Brain (tissue), 1 donor: ENCODE measurements around the genes WDFY4 and SGMS1.

- RRBS = no CpG with 5 or more reads among the region's 30 CpGs
These were observed 12.6 kb upstream of the WDFY4 start for GRCh38 chr10:48671862-48672756.

GRCh38 chr10:48684498-48685949 is at the start of gene WDFY4:
TSS of gene WDFY4 (plus strand) at chr10:48684873.
- RRBS = 65% methylated on average over 5 of the region's 33 CpGs

DNA sequence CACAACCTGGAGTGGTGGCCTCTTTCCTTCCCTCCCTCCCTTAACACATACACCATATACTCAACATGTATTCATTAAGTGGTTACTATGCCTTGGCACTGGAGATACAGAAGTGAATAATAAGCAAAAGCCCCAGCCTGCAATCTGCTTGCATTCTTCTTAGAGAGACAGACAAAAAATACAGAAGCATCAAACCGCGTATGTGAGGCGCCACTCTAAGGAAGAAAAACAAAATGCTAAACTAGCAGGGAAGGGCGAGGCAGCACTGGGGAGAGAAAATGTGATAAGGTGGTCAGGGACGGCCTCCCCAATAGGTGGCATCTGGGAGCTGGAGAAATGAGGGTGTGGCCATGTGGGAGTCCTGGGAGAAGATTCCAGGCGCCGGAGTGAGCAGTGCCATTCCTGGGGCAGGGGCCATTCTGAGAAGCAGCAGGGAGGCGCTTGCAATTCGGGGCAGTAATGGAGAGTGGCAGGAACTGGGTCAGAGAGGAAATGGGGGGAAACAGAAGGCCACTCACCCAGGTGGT is 61.6 kb upstream of the LRRC18 start:
- RRBS = no CpG with 5 or more reads among the region's 9 CpGs

DNA sequence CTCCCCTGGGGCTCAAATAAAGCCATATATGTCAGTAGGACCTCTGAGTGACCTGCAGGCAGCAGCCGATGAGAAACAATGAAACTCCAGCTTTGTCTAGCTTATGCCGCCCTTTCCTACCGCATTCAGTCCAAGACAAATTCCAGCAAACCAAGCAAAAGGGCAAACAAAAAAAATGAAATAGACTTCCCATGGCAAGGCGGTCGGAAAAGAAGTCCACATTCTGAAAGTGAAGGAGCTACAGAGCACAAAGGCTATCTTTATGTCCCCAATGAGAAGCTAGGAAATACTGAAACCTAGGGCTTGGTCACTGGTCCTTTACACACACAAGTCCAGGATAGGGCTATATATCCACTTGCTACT is 20.4 kb downstream of the VSTM4 start:
- RRBS = no CpG with 5 or more reads among the region's 5 CpGs

DNA sequence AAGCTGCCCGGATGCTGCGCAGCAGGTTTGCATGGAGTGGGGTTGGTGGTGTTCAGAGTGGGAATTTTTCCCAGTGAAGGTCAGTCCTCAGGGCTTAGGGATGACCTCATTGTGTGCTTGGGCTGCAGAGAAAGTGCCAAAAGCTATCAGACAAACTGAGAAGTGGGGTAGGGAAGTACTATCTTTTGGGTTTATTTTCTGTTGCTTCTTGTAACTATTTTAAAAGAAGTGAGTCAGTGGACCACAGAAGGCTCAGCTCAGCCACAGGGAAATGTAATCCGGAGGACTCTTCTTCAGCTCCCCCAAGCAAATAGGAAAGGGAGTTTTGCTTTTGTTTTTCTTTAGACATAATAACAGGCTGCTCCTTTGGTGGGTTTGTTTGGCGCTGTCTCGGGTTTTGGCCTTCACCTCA is 5.2 kb upstream of the FAM170B start:
- RRBS = no CpG with 5 or more reads among the region's 5 CpGs

DNA sequence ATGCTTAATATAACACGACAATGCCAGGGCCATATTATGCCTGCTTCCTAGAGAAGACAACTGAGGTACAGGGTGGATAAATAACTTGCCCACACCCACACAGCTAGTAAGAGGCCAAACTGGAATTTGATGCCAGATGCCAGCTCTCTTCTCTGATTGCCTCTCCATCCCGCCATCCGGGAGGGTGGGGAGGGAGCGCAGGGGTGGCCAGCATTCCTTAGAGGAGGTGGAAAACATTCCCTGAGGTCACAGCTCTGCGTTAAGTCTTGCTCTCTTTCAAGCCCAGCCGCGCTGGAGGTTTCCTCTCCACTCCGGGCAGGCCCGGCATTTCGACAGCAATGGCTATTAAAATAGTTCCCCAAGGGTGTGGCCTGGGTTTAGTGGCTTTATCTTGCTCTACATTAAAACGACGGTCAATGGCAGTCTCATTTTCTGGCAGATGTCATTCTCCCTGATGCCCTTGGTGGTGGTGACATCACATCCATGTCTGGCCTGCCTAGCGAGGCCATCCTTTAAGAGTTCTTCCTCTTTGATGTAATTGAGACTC is 16.1 kb upstream of the C10orf71 start:
- RRBS = no CpG with 5 or more reads among the region's 13 CpGs

GRCh38 chr10:49359879-49360495 is 35.9 kb downstream of the DRGX start:
- RRBS = no CpG with 5 or more reads among the region's 9 CpGs

DNA sequence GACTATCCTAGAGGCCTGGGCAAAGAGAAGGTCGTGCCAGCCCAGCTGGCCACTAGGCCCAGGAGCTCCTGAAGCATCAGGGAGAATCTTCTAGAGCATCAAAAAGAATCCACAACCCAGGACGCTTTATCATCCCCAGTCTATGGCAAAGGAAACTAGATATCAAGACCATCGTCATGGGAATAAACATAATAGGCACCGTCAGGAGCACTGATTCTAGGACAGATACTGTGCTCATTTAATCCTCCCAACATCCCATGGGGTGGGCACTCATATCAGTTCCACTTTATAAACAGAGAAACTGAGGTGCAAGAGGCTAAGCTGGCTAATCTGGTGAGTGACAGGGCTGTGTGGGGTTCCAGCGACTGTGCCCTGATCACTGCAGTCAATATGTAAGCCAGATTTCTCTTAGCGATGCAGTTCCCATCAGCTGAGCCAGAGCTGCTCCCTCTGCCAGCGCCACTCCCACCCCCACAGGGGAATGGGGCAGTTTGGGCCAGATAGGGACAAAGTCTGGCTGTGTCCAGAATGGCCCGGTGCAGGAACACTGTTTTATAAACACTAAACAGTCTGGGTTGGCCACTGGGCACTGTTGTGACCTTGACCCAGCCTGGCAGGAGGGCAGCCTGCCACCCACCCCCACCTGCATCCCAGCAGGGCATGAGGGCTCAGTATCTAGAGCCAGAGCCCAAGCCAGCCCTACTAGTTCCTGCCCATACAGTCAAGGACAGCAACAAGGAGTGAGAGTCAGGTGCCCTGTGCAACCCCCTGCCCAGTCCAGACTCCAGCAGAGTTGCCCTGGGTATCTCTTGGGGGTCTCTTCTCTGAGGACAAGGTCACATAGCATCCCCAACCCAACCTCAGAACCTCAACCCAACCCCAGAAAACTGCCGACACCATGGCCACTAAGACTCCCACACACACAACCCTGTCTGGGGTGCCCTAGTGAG is 1.4 kb downstream of the OGDHL start:
- RRBS = no CpG with 5 or more reads among the region's 9 CpGs

DNA sequence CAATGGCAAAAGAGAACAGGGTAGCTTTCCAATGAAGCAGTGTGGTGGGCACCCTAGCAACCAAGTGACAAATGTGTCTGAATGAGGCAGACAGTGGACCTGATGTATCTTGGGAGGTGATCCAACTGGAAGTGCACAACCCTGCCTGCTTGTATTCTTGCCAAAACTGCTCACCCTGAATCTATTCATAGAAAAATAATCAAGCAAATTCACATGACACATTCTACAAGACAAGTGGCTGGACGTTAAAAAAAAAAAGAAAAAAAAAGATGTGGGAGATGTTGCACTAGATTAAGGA is 12.2 kb upstream of the WASHC2A start:
- RRBS = no CpG with 5 or more reads among the region's 1 CpG

DNA sequence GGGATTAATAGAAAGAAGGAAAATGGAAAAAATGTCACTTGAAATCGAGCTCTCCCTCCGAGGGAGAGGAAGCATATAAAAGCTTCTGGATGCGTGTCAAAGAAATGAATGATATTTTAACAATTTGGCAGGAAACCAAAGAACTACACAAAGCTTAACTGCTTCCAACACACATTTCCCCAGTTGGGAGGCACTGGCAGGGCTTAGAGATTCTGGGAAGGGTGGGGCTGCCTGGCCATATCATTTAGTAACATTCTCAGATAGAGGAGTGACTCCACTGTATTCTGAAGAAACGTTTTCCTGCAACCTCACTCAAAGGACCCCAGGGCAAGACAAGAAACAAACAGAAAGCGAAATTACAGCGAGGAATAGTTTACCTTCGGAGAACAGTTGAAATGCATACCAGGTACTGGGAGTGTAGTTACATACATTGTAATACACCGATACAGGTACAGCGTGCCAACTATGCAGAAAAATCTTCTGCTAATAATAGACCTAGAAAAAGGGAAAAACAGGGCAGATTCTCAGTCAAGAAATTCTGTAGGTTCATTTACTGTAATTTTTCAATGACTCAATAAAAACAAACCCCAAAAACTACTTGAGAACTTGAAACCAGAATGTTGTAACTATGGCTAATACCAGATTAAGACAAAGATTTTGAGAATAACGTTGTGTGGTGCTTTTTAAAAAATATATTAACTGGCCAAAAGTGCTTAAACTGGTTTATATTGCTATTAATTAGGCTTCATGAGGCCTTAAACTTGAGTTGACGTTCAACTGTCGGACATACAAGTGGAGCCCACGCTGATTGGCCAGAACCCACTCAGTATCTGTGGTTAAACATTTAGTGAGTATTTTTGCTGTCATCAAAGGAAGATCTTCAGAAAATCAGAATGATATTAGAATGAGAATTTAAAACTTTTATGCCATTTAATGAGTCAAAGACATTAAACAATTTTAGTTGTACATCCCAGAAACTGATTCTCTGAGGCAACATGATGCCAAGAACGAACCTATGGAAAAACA is 75.8 kb upstream of the ASAH2 start:
- RRBS = no CpG with 5 or more reads among the region's 14 CpGs

DNA sequence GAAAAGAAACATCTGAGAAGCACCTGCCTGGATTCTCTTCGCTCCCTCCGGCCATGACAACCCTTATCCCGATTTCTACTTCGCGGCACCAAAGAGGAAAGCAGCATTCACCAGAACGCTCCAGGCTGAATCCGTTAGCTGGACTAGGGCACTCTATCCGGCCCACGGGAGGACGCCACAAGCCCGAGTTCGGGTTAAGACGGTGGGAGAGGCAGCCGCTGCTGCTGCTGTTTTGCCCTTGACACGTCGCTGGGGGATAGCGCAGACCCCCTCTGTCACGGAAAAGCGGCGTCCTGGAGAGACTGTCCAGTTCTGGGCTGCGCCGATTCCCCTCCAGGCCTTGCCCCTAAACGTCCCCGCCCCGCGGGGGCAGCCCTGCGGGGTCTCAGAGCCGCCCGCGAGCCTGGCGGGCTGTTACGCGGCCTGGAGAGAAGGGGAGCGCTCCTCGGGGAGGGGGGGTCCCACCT is 1.0 kb downstream of the SGMS1 start:
- RRBS = 2% methylated on average over 5 of the region's 35 CpGs

- RRBS = 2% methylated on average over 28 of the region's 72 CpGs
These were observed at the start of gene SGMS1 for GRCh38 chr10:50623675-50624390. TSS of gene SGMS1 (minus strand) at chr10:50623956.

DNA sequence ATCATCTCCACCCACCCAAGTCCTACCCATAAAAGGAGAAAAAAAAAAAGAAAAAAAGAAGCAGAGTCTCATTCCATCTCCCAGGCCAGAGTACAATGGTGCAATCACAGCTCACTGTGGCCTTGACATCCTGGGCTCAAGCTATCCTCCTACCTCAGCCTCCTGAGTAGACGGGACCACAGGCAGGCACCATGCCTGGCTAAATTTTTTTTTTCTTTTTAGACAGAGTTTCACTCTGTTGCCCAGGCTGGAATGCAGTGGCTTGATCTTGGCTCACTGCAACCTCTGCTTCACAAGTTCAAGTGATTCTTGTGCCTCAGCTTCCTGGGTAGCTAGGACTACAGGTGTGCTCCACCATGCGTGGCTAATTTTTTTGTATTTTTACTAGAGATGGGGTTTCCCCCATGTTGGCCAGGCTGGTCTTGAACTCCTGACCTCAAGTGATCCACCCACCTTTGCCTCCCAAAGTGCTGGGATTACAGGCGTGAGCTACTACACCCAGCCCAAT is 24.4 kb upstream of the SGMS1 start:
- RRBS = no CpG with 5 or more reads among the region's 3 CpGs

DNA sequence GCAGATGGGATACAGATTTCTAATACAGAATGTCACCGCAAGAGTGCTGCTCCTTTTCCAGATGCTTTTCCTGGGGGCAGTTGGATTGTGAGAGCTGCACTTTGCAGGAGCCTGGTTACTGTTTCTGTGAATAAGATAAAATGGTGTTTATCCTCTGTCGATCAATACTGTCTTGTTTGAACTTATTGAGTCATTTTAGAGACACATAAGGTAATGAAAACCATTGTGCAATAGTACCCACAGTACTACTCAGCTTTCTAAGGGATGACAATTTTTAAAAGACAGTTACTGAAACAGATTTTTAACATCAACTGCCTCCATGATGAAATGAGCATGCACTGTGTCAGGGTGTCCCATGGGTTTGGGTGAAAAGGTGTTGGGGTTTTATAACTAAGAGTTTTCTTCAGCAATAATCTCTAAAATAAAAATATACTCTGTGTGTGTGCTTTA is 2.8 kb downstream of the A1CF start:
- RRBS = no CpG with 5 or more reads among the region's 2 CpGs

DNA sequence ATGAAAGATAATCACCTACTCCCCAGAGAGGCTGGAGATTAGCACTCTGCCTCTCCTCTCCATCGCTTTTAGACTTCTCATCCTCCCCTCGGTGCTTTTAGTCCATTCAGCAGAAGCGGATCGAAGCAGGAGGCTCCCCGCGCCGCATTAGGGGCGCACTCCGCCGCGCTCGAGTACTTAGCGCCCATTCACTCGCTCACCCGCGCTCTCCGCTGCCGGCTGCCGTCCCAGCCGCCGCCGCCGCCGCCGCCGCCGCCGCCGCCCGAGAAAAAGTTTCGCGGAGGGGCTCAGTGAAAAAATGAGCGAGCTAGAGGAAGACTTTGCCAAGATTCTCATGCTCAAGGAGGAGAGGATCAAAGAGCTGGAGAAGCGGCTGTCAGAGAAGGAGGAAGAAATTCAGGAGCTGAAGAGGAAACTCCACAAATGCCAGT is 83.2 kb upstream of the PRKG1 start:
- RRBS = no CpG with 5 or more reads among the region's 34 CpGs

GRCh38 chr10:51405497-51406174 is 293.8 kb downstream of the CSTF2T start:
- RRBS = no CpG with 5 or more reads among the region's 11 CpGs

DNA sequence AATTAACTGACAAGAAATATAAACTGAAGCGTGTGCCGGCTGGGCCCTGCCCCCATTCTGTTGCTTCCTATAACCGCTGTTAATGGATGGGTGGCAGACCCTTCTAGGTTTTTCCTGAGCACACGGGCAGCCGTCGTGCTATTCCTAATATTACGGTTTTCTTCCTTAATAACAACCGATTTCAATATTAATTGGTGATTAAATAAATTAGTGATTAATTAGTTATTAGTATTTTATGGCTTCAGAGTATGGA is 695 bp upstream of the CSTF2T start:
- RRBS = no CpG with 5 or more reads among the region's 8 CpGs

- RRBS = no CpG with 5 or more reads among the region's 2 CpGs
These were observed 97.2 kb upstream of the DKK1 start for GRCh38 chr10:52216845-52217256.

DNA sequence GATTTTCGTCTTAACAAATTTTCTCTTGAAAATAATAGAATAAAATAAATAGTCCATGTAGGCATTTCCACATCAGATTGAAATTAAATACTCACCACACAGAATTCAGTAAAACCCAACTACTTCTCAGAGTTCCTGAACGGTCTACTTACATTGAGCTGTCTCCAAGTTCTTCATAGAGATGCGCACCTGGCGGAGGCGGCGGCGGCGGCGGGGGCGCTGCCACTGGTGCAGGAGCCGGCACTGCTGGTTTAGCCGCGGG is 973.9 kb downstream of the PCDH15 start:
- RRBS = no CpG with 5 or more reads among the region's 13 CpGs

GRCh38 chr10:55373960-55374423 is 573.0 kb upstream of the PCDH15 start:
- RRBS = no CpG with 5 or more reads among the region's 1 CpG